Vein endothelial cell (primary cell): ENCODE measurements around a stretch of chr7.

DNA sequence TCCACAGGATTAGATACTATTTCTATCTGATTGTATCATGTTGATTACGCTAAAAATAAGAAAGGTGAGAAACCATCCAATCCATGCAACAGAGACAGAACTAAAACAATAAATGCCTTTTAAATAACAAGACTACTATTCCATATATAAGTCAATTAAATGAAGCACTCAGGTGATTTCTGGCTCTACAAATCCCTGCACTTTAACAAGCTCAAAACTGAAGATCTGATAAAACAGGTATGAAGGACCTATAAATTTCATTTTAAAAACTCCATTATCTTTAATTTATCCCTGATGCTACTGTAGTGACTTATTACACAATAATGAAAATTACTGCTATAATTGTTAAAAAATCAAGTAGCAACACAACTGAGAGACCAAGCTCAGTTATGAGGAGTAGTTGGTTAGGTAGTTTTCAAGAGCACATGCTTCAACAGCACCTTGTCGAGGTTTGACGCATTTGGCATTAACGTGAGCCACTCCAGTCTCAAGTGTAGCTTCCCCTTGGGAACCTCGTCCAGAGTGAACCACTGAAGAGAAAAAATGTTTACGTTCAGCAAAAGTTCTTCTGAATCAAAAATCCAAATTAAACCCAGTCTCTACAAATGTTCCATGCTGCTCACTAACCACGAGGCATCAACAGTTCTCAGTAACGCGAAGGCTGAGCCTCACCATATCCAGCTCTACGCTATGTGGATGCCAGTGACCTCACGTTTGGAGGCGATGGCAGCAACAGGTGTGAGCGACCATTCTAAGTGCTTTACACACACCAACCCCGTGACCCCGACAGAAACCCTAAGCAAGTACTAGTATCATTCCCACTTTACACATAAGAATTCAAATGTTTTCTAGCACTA is 55.2 kb upstream of the NCAPG2 start:
- CAGE, long polyA plus RNA, result no peak

- CAGE, long polyA plus RNA, result no peak
Observed at GRCh38 chr7:158762935-158763244, 58.3 kb upstream of the NCAPG2 start.

DNA sequence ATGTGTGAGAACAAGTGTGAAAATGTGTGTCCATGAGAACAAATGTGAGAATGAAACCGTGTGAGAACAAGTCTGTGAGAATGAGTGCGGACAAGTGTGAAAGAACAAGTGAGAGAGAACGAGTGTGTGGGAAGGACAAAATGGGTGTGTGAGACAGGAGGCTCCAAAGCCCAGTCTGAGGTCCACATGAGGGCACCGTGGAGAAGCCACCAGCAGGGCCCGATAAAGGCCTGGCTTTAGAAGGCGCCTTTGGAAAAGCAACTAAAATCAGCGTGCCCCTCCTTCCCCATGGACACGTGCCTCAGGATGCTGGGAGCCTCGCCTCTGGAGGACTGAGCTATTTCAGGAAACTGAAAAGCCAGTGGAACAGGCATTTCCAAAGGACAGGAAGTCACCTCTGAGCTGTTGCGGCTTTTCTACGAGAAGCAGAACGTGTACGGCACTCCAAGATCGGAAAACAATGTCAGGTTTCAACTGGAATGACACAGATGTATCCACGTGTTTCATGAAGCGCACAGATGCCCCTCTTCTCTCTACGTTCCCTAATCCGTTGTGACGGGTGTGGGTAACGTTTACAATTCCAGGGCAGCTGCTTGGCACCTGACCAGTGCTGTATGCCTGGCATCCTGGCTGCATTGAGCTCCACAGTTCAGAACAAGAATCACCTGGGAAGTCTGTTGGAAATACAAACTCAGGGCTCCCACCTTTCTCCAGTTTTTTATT is 46.4 kb downstream of the ESYT2 start:
- CAGE, long polyA plus RNA, result no peak

- CAGE, long polyA plus RNA, result no peak
Observed at GRCh38 chr7:158793289-158793800, 36.0 kb downstream of the ESYT2 start.

DNA sequence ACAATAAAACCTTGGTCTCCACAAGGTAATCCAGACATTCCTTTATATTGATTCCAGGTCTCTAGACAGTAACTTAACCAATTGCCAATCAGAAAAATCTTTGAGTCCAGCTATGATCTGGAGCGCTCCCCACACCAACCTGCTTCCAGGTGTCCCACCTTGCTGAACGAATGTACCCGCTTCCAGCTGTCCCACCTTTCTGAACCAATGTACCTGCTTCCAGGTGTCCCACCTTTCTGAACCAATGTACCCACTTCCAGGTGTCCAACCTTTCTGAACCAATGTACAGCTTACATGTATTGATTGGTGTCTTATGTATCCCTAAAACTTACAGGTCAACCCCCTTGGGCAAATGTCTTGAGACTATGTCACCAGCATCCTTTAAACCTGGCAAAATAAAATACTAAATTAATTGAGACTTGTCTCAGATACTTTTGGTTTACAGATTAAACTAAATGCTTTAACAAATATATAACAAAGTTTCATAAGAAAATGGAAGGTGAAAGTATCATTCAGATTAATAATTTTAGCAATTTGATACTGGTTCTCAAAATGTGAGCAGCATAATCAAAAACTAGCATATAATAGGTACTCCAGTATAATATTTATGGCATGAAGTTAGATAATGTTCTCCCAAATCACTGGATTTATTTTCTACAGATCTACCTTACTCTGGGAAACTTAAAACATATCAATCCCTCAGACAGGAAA is 11.8 kb downstream of the ESYT2 start:
- CAGE, long polyA plus RNA, result no peak

- CAGE, long polyA plus RNA, result no peak
Observed at GRCh38 chr7:158827336-158827908, 1.9 kb downstream of the ESYT2 start.

DNA sequence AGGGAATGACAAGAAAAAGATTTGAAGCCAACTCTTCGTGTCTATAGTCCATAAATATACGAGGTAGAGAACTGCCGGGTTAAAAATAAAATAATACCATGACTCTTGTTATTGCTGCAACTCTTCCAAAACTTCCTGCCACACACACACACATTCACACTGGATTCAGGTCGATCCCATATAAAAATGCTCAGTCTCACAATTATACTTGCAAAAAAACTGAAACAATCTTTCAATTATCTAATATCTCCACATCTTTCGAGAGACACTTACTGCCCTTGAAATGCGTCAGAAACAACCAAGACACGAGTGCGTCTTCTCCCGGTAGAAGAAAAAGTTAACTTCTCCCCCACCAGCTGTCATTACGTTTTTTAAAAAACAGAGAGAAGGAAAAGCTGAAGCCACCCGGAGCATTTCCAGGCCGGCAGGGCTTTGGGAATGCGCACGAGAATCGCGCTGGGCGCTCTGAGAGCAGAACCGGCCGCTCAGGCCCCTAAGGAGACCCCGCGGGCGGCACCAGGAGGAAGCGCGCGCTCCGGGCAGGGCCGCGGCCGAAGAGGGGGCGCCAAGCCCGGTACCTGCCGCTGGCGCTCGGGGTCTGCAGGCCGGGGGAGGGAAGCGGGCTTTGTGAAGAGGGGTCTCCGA is 1.3 kb downstream of the ESYT2 start:
- CAGE, long polyA plus RNA, result no peak

GRCh38 chr7:158828554-158828776 is 844 bp downstream of the ESYT2 start:
- CAGE, long polyA plus RNA, result no peak

GRCh38 chr7:158834637-158835502 is 5.6 kb upstream of the ESYT2 start:
- CAGE, long polyA plus RNA, result no peak

DNA sequence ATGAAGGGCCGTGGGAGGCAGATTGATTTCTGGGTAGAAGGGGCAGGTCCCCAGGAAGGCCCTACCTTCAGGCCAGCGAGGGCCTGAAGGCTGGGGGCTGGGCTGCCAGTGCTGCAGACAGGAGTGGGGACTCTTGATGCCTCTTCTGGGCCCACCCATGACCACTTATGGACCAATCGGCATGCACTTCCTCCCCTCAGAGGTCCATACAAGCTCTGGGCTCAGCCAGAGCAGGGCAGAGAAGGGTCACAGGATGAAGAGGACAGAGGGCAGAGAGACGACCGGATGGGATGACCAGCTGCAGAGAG is 120.1 kb downstream of the DYNC2I1 start:
- CAGE, long polyA plus RNA, result no peak

DNA sequence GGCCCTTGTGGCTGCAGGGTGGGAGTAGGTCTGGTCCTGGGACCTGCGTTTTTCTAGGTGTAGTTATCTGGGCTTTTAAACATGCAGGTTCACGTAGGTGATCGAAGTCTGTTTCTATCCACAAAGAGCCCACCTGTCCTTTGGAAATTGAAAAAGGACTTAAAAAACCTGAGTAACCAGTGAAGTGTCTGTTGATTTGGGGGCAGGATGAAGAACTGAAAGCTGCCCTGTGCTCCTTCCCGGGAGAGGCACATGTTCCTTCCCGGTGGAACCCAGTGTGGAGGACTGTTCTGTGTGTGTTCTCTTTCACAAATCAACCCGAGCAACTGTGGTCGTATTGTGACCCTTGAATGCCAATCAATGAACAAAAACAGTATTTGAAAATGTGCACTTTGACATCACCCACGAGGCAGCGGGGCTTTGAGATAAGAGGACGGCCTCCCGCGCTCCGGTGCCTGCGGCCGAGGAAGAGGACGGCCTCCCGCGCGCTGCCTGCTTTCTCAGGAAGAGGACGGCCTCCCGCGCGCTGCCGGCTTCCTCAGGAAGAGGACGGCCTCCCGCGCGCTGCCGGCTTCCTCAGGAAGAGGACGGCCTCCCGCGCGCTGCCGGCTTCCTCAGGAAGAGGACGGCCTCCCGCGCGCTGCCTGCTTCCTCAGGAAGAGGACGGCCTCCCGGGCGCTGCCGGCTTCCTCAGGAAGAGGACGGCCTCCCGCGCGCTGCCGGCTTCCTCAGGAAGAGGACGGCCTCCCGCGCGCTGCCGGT is 139.0 kb downstream of the VIPR2 start:
- CAGE, long polyA plus RNA, result no peak

GRCh38 chr7:159012634-159013234 is 131.9 kb downstream of the VIPR2 start:
- CAGE, long polyA plus RNA, result no peak

DNA sequence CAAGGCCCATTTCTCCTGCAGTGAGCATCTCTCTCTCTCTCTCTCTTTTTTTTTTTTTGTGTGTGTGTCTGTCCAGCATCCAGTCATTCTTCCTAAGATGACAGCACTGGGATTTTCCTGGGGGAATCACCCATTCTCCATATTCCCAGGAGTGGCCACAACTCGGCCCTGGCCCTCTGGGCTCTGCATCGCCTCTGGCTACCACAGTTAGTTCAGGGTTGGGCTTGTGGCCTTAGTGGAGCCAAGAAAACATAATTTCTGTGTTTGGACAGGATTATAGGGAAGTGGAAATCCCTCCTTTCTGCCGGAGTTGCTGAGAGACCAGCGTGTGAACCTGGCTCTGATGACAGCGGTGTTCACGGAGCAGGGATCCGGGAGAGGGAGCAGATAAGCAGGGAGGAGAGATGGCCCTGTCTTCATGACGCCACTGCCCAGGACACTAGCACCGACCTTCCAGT is 66.8 kb upstream of the VIPR2 start:
- CAGE, long polyA plus RNA, result no peak